Iris pigment epithelial cell (primary cell): Measurements from ENCODE around the genes TMEM82 and FBXO42.

- RRBS: no CpG with 5 or more reads among the region's 6 CpGs
Observed at GRCh38 chr1:15577554-15578109, 7.2 kb downstream of the AGMAT start.

GRCh38 chr1:15662707-15663521 lies 3.4 kb downstream of the RSC1A1 start:
- RRBS: no CpG with 5 or more reads among the region's 5 CpGs

- RRBS: 94% methylated on average over 2 of the region's 12 CpGs
Observed at GRCh38 chr1:15704820-15705244, 20.7 kb downstream of the PLEKHM2 start.

GRCh38 chr1:15742251-15742881 lies at the start of gene TMEM82:
Gene TMEM82 (plus strand): TSS chr1:15742499.
- RRBS: 0% methylated on average over 2 of the region's 18 CpGs

DNA sequence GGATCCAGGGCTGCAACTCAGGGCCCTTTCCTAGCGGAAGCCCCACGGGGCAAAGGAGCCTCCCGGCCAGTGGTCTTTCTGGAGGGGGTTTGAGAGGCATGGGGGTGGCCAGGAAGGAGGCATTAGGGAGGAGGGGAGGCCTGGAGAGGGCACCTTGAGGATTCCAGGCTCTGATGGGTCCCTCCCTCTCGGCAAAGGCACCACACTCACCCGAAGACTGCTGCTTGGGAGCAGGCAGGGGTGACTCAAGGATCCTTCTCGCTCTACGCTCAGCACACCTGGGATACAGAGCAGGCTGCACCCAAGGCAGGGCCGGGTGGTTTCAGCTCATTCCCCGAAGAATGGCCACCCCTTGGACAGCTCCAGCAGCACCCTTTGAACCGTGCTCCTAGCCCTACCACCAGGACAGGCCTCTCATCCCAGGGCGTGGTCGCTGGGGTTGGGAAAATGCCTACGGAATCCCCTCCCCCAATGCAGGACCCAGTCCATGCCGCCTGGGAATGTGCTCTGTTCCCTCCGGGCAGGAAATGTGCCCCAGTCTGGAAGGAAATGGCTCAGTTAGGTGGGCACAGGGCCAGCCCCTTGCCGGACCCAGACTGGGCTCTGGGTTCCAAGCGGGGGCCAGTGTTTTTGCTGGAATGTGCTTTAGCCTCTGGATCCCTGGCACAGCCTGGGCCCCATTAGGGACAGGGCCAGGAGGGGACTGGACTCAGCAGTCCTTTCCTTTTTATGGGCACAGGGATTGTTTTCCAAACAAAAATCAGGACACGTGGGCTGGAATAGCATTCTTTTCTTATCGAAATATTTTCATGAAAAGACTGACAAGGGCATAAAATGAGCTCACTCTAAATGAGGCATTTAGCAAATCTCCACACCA lies 7.2 kb downstream of the TMEM82 start:
- RRBS: 7% methylated on average over 2 of the region's 19 CpGs

- RRBS: no CpG with 5 or more reads among the region's 6 CpGs
Observed at GRCh38 chr1:15833796-15834218, 13.7 kb upstream of the SPEN start.

GRCh38 chr1:15836173-15836707 lies 11.3 kb upstream of the SPEN start:
- RRBS: no CpG with 5 or more reads among the region's 29 CpGs

GRCh38 chr1:15930911-15931526 lies 44.9 kb downstream of the ZBTB17 start:
- RRBS: no CpG with 5 or more reads among the region's 12 CpGs

DNA sequence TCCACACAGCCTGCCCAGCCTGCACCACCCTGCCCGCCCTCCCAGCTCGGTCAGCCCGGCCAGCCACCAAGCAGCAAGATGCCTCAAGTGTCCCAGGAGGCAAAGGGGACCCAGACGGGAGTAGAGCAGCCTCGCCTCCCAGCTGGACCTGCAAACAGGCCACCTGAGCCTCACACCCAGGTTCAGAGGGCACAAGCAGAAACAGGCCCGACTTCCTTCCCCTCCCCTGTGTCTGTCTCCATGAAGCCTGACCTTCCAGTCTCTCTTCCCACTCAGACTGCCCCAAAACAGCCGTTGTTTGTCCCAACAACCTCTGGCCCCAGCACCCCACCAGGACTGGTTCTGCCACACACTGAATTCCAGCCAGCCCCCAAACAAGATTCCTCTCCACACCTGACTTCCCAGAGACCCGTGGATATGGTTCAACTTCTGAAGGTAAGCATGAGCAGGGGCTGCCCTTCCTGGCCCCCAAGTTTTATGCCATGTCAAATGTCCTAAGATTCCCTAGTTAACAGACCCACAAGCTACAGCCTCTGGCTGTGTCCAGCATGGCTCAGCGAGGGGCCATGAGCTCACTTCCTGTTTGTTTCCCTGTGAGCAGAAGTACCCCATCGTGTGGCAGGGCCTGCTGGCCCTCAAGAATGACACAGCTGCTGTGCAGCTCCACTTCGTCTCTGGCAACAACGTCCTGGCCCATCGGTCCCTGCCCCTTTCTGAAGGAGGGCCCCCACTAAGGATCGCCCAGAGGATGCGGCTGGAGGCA lies 38.5 kb downstream of the ZBTB17 start:
- RRBS: no CpG with 5 or more reads among the region's 15 CpGs

DNA sequence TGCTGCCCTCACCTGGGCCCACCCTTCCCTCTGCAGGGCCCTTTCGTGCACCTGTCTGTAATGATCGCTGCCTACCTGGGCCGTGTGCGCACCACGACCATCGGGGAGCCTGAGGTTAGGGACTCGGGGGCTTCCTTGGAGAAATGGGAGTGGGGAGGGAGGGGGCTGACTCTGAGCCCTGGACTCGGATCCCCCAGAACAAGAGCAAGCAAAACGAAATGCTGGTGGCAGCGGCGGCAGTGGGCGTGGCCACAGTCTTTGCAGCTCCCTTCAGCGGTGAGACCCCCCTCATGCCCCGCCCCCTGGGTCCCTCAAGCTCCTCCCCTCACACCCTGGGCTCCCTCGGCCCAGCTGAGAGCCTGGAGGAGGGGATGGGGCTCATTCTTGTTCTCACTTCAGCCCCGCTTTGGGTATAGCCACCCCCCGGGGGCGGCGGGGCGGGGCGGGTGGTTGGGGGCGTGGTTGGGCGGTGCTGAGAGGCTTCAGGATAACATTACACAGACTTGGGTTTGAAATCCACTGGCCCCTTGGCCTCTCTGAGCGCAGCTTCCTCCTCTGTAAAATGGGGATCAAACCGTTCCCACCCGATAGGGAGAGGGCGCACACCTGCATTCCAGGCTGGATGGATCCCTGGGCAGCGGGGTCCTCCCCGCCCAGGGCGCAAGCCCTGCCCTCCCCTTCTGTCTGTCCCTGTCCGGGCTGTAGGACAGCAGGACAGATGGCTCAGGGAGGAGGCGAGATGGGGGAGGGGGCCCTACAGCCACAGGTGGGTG lies 4.8 kb downstream of the CLCNKA start:
- RRBS: no CpG with 5 or more reads among the region's 32 CpGs

DNA sequence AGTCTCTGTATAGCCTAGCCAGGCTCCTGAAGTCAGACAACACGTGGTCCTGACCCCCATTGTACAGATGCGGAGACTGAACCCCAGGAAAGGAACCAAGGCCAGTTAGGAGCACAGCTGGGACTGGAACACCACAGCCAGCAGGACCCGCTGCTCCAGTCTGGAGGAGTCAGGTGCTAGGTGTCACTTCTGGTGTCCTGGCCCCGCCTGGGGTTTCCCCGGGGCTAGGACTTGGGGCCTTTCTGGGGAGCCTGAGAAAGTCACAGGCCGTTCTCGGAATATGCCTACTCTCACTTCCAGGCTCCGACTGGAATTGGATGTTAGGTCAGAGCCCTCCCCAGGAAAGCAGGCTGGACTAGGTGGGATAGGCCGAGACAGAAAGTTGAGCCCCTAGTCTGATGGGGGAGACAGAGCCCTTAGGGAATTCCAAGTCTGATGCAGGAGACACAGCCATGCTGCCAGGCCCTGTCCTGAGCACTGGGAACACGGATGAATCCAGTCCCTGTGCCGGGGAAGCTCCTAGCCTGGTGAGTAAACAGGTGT lies 6.0 kb upstream of the FAM131C start:
- RRBS: no CpG with 5 or more reads among the region's 11 CpGs

- RRBS: no CpG with 5 or more reads among the region's 7 CpGs
Observed at GRCh38 chr1:16083392-16083862, 10.0 kb upstream of the FAM131C start.

DNA sequence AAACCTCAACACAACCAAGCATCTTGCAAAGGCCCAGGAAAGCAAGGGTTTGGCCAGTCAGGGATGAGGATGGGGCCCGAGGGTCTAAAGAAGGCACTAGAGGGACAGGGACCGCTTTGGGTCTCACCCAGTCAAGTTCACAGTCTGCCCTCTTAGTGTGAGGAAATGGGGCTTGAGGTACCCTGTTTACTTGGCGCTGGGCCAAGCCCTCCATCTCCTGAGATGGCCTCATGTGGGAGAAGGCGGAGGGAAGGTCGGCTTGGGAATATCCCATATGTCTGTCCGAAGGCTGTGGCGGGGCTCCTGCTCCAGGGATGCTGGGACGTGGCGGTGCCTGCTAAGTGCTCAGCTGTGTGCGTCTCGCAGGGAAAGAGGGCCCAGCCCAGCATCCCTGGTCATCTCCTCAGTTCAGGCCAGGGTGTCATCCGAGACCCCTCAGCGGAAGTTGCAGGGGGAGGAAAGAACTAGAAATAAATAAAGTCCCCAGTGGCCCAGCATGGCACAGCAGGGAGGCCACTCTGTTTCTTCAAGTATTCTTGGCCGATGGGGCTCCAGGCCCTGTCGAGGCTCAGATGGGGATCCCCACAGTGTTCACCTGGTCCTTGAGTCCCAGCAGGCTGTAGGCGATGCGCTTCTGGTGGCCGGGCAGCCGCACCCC lies 31.1 kb downstream of the EPHA2 start:
- RRBS: no CpG with 5 or more reads among the region's 19 CpGs

- RRBS: no CpG with 5 or more reads among the region's 13 CpGs
Observed at GRCh38 chr1:16156835-16157552, 1.1 kb upstream of the EPHA2 start.

GRCh38 chr1:16171625-16172083 lies 15.8 kb upstream of the EPHA2 start:
- RRBS: no CpG with 5 or more reads among the region's 9 CpGs

- RRBS: no CpG with 5 or more reads among the region's 17 CpGs
Observed at GRCh38 chr1:16184130-16185045, 28.1 kb downstream of the ARHGEF19 start.

DNA sequence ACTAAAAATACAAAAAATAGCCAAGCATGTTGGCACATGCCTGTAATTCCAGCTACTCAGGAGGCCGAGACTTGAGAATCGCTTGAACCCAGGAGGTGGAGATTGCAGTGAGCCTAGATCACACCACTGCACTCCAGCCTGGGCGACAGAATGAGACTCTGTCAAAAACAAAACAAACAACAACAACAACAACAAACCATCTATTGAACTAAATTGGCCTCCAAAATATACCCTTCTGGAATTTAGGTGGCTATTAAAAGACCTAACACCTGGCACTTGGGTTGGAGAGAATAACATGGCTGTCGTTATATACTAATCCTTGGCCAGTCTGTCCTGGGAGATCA lies 24.1 kb downstream of the ARHGEF19 start:
- RRBS: no CpG with 5 or more reads among the region's 4 CpGs

- RRBS: 2% methylated on average over 8 of the region's 86 CpGs
Observed at GRCh38 chr1:16351779-16352750, at the start of gene FBXO42. Gene FBXO42 (minus strand): TSS chr1:16352480.

DNA sequence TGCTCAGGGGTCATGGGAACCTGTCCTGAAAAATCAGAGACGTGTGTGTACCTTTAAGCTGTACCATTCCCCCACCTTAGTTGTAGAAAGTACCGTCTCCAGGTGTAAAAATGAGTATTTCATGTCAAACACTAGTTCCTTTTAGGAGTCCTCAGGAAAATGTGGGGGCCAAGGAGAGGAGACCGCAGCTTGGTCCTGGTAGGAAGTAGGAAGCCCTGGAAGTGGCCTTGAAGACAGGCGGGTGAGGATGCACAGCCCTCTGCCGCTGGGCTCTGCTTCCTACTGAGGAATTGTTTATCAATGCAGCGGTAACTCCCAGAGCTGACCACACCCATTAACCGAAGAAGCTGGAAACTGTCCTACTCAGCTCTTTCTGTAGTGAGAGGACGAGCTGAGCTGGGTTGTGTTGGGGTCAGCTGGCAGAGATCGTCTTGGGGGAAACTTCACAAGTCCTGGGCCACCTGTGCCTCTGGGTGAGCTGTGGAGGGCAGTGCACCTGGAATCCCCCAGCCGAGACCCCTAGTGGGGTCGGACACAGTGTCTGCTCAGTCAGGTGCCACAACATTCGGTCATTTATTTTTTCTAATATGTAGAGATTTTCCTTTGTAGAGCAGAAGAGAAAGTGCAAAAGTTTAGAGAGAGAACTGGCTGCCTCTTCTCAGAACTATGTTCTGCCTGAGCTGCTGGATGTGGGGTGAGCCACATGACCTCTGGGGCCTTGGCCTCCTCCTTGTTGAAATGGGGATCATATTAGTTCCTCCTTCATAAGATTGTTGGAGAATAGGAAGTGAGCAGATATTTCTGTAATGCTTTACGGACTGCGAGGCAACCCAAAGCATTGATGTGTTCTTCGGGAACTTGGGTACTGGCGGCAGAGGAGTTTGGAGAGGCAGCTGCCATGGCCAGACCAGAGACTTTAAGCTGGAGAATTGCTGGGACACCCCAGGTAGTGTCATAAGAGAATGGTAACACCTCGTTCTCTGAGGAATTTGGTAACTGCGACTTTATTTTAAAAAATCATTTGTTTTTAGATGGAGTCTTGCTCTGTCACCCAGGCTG lies 3.6 kb downstream of the NECAP2 start:
- RRBS: no CpG with 5 or more reads among the region's 18 CpGs

GRCh38 chr1:16458655-16459196 lies 18.2 kb downstream of the NECAP2 start:
- RRBS: no CpG with 5 or more reads among the region's 7 CpGs